ENCODE data around the gene METTL4.

DNA sequence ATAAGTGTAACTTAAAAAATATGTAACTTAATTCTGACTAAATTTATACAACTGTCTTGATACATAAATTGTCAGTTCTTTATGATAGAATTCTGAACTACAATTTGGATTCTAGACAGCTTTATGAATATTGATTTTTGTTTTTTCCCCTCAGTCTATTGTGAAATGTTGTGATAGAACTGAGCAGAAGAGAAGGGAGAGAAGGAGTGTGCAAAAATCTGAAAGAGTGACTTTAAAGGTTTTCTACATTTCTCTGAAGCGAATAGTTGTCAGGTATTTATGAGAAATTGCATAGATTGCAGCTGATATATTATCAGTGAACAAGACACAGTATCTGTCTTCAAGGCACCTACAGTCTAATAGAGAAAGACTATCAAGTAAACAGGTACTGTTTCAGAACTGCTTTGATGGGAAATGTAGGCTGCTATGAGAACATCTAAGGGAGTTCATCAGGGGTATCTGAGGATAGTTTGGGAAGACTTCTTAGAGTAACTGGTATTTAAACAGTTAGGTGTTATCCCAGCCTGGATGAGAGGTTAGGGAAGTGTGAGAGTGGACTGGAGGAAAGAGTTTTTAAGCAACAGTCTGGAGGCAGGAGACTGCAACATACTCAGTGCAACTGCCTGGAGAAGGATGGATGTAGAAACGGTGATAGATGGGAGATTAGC, 24.0 kb downstream of the USP14 start:
- PRO-cap = no peak
- RAMPAGE, long total RNA, 2 experiments = no peak in any of the 2 experiments

GRCh38 chr18:209764-210621, 51.6 kb downstream of the USP14 start:
- PRO-cap = no peak
- RAMPAGE, long total RNA, 2 experiments = start-site peak on the plus strand in 2 of 2 experiments, at chr18:210197-210332 at its widest, 10 to 27 reads per replicate

DNA sequence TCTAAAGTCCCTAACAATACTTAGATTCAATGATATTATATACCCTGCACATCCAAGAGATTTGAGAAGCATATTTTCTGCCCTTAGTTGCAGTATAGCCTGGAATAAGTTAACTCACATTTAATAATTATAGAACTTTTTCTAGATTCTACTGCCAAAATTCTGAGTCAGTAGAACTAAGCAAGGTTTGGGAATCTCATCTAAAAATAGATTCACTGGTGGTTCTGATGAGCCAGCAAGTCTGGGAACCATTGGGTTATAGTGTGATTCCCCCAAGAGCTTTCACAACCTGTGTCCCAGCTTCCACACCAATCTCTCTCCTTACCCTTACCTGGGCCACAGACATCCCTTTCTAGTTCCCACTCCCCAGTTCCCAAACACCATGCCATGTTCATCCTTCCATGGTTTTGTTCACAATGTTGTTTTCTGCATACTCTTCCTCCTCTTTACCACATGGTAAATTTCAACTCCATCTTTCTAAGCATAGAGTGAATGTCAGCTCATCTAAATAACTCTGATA, 6.1 kb downstream of the THOC1 start:
- PRO-cap = no peak
- RAMPAGE, long total RNA, 2 experiments = no peak in any of the 2 experiments

DNA sequence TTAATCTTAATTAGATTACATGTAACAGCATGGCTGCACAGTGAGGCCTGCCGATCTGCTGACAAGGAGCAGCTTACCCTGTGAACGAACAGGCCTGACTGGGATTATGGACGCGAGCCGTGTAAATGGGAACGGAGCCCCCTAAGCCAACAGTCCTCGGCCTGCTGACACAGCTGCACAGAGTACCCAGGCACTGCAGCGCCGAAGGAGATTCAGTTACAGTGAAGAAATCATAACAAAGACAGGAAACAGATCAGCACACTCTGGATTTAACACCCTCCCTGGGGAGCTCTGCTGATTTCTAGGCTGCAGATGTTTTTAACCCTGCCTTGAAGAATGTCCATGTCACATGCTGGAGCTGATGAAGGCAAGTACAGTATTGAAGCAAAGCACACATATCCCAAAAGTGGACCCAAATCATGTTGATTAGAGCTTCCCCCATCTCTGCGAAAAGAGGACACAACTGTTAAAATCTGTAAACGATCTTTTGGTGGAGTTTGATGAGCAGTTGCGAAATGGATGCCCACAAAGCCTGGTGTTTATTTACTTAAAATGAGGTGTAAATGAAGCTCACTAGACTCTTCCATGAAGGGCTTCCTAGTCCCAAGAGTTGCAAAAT, 43.3 kb downstream of the COLEC12 start:
- PRO-cap = no peak
- RAMPAGE, long total RNA, 2 experiments = no peak in any of the 2 experiments

DNA sequence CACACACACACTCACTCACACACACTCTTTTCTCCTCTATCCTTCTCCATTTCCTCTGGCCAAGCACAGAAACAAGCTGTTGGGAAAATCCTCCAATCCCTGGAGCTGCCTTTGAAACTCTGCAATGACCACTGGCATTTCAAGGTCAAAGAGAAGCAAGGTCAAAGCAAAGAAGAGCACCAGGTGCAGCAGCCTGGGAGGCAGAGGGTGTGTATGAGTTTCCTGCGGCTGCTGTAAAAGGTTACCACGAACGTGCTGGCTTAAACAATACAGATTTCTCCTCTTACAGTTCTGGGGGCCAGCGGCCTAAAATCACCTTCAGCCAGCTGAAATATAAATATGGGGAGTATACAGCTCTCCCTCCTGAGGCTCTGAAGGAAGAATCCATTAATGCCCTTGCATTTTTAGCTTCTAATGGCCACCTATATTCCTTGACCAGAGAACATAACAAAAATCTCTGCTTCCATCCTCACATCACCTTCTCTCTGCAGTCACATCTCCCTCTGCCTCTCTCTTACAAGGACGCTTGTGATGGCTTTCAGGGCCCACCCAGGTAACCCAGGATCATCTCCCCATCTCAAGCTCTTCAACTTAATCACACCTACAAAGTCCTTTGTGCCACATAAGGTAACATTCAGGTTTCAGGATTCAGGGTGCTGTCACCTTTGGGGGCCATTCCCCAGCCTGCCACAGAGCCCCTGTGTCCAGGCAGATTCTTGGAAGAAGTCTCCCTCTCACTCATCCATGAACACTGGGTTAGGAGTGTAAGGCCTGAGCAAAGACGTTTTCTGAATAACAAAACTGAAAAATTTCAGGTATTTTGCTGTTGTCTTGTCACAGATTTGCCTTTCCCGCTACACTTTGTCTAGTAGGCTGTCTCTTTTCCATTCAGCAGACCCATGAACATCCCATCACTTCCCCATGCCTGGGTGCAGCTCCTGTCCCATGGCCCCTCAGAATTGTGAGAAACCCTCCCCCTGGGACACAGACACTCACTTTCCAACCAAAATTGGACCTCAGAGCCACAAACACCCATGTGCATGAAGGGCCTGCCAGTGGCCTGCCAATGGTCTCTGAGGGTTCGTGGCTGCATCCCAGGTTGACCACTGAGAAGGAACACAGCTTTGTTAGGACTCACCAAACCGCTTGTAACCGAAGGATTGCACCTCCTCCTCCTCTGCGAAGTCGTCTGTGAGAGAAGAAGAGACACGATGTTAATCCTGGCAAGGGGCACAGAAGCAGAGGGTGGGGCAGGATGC, 20.5 kb downstream of the COLEC12 start:
- PRO-cap = no peak
- RAMPAGE, long total RNA, 2 experiments = no peak in any of the 2 experiments

DNA sequence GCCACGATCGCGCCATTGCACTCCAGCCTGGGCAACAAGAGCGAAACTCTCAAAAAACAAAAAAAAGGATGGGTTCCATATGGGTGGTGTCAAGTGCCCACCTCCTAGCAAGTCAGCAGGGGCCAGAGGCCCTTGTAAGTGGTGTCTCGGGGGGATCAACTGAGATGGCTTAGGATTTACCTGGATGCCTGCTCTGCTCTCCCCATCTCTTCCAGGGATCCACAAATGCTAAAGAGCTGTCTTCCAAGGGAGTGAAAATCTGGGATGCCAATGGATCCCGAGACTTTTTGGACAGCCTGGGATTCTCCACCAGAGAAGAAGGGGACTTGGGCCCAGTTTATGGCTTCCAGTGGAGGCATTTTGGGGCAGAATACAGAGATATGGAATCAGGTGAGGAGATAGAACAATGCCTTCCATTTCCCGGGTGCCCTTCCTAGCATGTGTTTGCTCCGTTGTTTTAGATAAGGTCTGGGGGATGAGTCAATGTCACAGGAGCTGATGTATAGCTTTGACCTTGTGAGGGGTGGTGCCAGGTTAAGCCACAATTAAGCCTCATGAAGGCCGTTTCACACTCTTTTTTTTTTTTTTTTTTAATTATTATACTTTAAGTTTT, 4.6 kb downstream of the TYMS start:
- PRO-cap = no peak
- RAMPAGE, long total RNA, 2 experiments = no peak in any of the 2 experiments

GRCh38 chr18:666327-667452, 9.2 kb downstream of the TYMS start:
- PRO-cap = no peak
- RAMPAGE, long total RNA, 2 experiments = no peak in any of the 2 experiments

GRCh38 chr18:668013-669366, 11.0 kb downstream of the TYMS start:
- PRO-cap = no peak
- RAMPAGE, long total RNA, 2 experiments = no peak in any of the 2 experiments

GRCh38 chr18:675472-676640, 18.4 kb downstream of the TYMS start:
- PRO-cap = no peak
- RAMPAGE, long total RNA, 2 experiments = no peak in any of the 2 experiments

DNA sequence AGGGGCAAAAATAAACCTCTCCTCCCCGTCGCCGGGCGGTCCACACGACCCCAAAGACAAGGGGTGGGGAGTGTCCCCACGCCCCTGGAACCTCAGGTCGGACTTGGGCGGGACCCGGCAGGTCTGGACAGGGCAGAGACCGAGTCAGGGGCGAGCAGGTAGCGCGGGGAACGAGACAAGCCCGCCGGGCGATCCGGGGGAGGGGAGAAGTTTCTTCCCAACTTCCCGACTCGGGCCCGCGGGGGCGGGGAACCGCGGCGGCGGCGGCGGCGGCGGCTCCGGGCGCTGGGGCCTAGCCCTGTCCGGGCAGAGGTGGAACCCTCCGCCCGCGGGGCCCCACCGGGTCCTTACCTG, 302 bp downstream of the YES1 start:
- PRO-cap = bidirectional peak, plus-strand start at position 241 of the sequence, minus-strand start at position 213 of the sequence
- RAMPAGE, long total RNA, 2 experiments = no peak in any of the 2 experiments

DNA sequence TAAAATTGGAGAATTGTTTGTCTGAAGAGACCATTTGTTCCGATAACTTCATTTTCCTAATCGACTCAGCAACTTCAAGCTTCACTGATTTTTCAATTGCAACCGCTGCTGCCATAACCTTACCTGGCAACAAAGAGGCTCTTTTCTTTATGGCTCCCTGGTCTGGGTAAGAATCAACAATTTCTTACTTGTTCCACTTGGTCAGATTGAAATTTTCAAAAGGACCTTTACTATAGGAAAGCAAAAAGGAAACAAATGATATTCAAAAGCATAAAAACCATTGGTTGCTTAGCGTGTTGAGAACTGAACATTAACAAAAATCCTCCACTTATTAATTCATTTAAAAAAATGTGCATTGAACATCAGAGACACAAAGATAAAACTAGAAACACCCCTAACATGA, 24.2 kb downstream of the ADCYAP1 start:
- PRO-cap = no peak
- RAMPAGE, long total RNA, 2 experiments = no peak in any of the 2 experiments

GRCh38 chr18:985104-985802, 80.6 kb downstream of the ADCYAP1 start:
- PRO-cap = no peak
- RAMPAGE, long total RNA, 2 experiments = no peak in any of the 2 experiments

GRCh38 chr18:2351038-2351424, 220.3 kb downstream of the METTL4 start:
- PRO-cap = no peak
- RAMPAGE, long total RNA, 2 experiments = no peak in any of the 2 experiments

- PRO-cap = bidirectional peak, plus-strand start at chr18:2571563, minus-strand start at chr18:2571503
- RAMPAGE, long total RNA, 2 experiments = start-site peak on the plus strand in 2 of 2 experiments, at chr18:2571532-2571593 at its widest, 7 to 21 reads per replicate; start-site peak on the minus strand in 2 of 2 experiments, at chr18:2571495-2571515 at its widest, 11 to 39 reads per replicate
Measured at GRCh38 chr18:2570653-2571774, at the start of gene METTL4. Gene METTL4 (minus strand): TSS chr18:2571505.

DNA sequence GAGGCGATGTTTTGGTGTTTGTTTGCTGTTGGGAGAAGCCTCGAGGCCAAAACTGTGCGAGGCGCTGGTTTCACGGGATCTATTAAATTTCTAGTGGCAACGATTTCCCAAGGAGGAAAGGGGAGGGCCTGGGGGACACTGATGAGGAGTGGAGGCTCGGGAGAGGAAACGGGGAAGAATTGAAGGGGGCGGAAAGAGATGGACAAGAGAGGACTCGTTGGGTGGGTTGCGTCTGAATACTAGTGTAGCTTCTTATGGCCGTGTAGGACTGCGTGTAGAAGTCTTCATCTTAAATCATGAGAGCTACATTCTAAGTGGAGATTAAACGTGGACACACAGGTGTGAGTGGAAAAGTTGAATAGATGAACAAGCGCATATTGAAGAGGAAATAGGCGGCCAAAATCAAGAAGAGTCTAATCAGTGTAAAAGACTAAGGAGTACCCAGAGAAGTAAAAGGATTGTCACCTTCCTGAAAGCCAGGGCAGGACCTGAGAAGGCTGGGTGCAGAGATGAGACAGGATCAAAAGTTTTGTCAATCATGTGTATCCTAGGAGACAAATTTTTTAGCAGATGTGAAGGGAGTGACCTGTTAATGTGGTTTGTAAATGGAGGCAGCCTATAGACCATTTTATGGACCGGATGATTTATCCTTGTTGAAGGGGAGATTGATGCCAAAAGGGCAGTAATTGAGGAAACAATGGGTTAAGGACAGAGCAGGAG, 578 bp downstream of the NDC80 start:
- PRO-cap = no peak
- RAMPAGE, long total RNA, 2 experiments = no peak in any of the 2 experiments

- PRO-cap = no peak
- RAMPAGE, long total RNA, 2 experiments = no peak in any of the 2 experiments
Measured at GRCh38 chr18:2705390-2706045, 50.0 kb downstream of the SMCHD1 start.

DNA sequence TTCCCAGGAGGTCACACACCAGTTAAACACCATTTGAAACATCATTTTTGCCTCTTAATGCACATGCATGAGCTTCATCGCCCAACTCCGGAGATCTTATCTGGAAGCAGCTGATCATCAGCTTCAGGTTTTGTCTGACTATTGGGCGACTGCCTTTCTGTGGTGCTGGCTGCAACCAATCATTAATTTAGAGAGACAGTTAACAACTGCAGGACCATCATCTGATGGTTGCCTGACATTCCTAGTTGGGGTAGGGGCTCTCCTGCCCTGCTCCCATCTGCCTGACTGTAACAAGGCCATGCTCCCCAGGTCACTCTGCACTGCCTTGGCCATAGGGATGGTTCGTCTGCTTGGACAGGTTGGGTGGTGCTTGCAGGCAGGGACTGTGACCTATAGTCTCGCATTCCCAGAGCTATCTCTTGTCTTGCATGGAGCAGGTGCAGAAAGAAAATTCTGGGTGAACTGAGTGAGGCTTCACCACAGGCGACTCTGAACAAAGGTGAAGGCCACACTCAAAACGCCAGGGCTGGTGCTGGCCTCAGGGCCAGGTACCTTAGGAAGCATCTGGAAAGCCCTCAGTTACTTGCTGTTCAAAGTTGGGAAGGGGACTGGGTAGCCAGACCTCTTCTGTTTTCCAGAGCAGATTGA, 64.7 kb downstream of the EMILIN2 start:
- PRO-cap = no peak
- RAMPAGE, long total RNA, 2 experiments = no peak in any of the 2 experiments

DNA sequence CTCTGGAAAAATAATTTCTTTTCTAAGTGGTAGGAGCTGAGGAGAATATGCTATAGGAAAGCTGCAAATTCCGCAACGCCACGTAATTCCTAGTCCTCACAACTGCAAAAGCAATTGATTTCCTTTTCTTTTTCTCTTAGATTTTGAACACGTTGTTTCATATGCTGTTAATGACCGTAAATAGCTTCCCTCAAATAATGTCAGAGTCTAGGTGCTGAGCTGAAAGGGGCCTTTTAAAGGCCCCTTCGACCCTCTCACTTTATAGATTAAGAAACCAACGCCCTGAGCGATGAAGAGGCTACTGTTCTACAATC, 65.3 kb downstream of the LPIN2 start:
- PRO-cap = no peak
- RAMPAGE, long total RNA, 2 experiments = no peak in any of the 2 experiments

DNA sequence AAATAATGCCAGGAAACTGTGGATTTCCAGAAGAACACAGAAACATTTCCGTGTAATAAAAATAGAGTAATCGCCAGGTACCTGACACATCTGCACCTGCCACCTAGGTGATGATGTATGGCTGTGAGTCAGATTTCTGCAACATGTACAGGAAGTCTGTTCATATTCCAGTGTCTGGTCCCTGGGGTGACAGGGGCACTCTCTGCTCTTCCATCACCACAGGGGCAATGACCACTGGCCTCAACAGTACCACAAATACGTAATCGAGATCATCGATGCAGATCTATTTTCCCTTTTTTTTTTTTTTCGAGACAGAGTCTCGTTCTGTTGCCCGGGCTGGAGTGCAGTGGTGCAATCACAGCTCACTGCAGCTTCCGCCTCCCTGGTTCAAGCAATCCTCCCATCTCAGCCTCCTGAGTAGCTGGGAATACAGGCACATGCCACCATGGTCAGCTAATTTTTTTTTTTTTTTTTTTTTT, 101.2 kb upstream of the LPIN2 start:
- PRO-cap = no peak
- RAMPAGE, long total RNA, 2 experiments = no peak in any of the 2 experiments

DNA sequence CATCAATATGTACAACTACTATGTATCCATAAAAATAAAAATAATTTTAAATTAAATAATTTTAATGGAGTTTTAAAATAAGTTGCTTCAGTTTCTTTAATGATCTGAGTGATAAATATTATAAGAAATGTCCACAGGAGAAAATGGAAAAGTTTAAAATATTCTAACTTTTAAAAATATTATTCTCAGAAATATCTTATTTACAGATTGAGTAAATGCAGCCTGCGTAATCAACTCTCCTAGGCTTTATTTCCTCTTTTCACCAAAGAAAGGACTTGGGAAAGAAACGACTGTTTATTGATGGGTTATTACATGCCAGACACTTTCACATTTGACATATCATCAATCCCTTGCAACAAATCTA, 49.4 kb downstream of the MYOM1 start:
- PRO-cap = no peak
- RAMPAGE, long total RNA, 2 experiments = no peak in any of the 2 experiments

Measured in lower leg skin (tissue), 2 donors.